WTC11 (cell line): ENCODE measurements around a stretch of chr15.

DNA sequence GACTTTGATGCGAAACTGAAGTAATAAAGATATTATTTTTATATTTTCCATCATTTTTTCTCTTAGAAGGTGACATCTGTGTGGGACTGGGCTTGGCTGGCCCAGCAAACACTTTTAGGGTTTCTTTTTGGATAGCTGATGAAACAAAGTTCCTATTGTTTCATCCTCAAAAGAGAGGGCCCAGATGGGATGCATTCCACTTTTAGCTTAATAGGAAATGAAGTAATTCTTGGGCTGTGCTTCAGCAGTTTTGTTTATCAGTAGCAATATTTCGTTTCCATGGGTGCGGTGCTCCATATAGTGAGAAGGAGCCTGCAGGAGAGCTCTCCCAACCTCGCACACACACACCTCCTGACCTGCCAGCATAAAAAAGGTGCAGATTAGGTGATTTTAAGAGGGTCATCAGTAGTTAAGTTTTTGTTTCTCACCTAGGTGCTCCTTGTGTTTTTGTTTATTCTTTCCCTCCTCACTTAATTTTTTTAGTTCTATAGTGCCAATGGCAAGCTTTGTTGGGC lies 147.5 kb downstream of the AKAP13 start:
- PRO-cap: no peak

- PRO-cap: no peak
These were observed 201.3 kb downstream of the AKAP13 start for GRCh38 chr15:85581392-85582443.

DNA sequence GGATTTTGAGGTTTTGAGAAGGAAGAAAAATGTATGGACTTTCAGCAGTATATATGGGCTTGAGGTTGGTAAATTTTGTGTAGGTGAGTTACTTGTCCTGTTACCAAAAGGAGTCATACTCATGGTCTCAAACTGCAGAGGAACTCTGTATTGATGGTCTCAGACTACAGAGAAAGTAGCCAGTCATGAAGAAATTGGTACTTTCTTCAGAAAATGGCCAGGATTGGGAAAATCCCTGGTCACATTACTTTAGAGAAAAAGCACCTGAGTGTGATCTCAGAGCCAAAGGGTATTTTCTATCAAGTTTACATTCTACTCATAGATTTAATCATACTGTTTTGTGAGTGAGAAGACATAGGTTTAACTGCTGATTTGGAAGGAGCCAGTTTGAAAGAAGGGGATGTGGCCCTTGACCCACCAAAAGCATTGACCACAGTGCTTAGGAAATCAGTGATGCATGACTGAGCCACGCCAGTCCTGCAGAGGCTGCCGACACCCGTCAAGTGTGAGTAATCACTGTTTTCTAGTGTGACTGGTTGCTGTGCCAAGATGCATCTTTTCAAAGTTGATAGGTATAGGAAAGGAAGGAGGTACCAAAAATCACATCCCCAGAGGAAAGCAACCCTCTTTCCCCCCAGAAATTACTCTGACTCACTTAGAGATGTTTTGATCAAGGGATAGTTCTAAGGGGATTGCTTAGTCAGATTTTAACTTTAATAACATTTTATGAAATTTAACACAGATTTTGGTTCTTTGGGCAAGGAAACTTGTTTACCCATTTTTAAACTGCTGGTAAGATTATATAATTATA lies 203.6 kb downstream of the AKAP13 start:
- PRO-cap: no peak

DNA sequence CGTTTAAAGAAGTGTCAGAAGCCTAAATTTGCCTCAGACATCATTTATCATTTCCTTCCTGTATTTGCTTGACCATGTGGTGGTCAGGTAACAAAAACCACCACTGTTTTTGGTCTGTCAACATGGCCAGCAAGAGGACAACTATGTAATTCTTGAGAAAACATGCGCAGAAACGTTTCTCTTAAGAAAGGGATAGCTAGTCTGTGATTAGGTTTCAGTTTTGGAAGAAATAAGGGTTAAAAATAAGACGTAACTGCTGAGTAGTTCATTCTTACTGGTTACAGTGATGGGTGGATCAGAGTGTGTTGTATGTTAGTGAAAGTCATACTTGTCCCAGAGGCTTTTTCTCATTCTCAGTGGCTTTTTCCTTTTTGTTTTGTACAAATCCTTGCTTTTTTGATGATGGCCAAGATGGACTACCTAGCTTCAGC lies 204.5 kb downstream of the AKAP13 start:
- PRO-cap: no peak

DNA sequence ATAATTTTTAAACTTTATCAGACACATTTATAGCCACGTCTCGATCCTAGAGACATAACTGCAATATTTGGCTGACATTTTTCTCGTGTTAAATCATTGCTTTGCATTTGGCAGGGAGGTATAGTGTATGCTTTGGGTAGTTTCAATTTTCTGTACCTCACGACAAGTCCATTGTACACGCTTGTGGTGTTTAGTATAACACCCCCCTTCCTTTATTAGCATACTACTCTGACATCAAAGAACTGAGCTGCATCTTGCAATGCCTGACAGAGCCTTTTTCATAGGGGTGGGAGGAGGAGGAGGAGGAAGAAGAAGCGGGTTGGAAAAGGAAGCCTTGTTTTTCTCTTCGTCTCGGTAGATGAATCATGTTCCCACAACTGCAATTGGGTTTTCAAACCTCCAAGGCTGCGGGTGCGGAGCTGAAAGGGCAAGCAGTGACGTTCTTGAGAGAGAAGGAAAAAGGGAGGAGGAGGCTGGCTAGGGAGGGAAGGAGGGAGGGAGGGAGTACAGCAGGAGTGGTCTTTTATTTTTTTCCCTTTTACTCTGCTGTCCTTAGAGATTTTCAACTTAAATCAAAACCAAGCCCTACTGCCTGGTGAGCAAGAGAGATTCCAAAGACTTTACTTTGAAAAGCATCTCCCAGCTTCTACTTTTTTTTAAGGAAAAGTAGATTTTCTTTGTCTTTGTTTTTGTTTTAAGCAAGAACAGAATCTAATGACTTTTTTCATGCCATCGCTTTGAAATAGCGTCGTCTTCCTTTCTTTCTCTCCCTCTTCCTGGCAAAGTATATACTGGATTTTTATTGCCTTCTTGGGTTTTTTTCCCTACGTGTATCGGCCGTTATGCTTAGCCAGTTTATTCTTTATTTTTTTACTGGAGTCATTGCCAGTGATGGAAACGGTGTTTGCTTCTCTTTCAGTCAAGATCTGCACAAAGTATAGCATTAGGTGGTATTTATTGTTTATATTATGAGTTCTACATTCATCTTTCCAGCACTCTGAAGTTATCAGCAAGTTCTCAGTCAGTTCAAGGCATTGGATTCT lies 175.5 kb downstream of the KLHL25 start:
- PRO-cap: no peak

- PRO-cap: no peak
These were observed 69.7 kb downstream of the KLHL25 start for GRCh38 chr15:85724832-85725590.

DNA sequence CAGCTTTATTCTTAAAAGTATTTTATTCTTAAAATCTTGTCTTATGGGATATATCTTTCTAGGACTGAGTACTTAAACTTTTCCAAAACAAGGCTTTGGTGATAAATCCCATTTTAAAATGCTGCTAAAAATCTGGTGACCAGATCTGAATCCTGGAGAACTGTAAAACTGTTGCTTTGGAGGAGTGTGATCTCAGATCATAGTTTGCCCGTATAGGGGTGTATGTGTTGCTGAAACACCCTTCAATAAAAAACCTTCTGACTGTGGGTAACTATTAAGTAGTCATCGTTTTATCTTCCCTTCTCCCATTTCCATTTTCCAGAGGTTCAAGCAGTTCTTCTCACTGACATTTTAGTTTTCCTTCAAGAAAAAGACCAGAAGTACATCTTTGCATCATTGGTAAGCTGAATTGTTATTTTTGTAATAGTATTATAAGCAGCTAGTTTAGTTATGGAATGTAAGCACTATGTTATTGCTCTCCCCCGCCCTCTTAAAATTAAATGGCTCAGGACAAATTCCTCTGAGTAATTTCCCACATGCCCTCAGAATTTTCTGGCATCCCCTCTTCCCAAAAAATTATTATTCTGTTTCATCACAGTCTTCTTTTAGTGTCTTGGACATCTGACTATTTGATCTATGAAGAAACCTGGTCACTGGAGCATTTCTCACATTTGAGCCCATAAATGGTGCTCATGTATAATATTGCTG lies 68.5 kb downstream of the KLHL25 start:
- PRO-cap: no peak

- PRO-cap: no peak
These were observed 33.8 kb downstream of the KLHL25 start for GRCh38 chr15:85760705-85761459.

DNA sequence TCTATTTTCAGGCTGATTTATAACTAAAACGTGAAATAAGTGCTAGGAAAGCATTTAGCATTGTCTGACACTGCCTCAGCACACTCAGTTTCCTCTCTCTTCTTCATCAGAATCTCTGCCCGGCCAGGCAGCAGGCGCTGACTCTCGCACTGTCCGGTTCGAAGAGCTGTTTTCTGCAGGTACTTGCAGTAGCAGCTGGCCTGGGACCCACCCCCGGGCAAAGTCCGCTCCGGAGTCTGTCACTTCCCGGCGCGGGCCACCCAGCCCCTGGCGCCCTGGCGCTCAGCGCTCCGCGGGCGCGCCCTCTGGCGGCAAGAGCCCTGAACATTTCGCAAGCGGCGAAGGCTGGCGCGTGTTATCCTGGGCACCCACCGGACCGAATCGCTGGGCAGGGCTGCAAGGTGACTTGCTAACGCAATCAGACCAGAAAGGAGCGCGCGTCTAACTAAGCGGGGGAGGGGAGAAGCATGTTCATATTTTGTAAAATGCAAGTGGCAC lies 45.8 kb upstream of the KLHL25 start:
- PRO-cap: no peak

GRCh38 chr15:87576321-87577275 lies 679.9 kb downstream of the NTRK3 start:
- PRO-cap: unidirectional peak, plus-strand start at chr15:87576929

DNA sequence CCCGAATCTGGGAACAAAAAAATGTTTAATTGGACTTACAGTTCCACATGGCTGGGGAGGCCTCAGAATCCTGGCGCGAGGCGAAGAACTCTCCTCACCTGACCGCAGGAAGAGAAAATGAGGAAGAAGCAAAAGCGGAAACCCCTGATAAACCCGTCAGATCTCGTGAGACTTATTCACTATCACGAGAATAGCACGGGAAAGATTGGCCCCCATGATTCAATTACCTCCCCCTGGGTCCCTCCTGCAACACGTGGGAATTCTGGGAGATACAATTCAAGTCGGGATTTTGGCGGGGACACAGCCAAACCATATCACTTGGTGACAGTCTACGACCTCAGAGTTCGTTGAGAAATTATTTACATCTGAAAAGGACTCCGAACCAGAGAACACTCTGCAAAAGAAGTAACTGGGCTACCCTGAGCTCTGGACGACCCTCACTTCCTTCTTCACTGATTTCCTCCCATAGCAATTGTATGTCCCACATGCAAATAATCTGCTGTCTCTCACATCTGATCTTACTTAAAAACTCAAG lies 552.7 kb downstream of the NTRK3 start:
- PRO-cap: no peak

DNA sequence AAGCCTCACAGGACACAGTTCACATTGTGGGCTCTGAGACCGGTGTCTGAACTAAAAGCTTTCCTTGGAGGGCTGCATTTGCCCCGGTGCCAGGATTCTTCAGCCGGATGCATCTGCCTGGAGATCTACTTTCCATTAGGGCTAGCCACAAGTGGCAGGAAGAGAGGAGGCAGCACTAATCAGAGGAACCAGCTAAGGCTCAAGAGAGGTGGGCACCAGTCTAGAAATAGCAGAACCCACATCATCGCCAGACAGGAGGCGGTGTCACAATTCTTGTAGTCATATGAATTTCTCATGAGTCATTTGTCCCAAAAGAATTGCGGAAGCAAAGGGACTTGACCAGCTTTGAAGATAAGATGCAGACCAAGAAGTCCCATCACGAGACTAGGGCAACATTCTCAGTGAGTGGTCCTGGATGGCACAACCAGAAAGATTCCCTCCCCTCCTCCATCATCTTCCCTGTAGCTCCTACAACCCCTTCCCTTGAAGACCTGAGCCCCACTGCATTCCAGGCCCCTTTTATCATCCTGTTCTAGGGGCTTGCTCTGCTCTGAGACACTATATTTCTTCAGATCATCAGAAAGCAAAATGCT lies 353.5 kb downstream of the NTRK3 start:
- PRO-cap: no peak

DNA sequence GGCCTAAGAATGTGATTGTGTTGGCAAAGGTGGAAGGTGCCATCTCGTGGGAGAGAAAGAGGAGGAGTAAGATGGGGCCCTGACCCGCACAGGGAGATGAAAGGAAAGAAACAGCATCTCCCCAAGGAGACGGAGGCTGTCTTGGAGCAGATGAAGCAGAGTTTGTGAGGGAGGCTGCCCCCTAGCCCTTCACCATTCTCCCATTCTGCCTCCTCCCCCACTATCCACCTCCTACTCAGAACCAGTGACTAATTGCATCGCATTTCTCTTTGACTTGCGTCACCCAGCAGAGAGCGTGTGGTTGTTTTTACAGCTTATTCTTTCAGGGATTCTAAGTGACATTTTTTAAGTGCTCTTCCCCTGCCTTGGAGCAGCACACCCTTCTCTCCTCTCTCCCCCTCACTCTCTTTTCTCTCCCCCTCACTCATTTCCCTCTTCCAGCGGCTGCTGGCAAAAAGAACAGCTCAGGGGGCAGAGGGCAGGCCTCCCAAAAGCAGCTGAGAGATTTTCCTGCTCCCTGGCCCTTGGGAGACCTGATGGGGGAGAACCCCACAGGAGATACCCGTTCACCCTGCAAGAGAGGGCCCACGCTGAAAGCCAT lies 91.9 kb downstream of the MRPL46 start:
- PRO-cap: no peak

GRCh38 chr15:88401525-88402395 lies 65.4 kb downstream of the MRPL46 start:
- PRO-cap: no peak

DNA sequence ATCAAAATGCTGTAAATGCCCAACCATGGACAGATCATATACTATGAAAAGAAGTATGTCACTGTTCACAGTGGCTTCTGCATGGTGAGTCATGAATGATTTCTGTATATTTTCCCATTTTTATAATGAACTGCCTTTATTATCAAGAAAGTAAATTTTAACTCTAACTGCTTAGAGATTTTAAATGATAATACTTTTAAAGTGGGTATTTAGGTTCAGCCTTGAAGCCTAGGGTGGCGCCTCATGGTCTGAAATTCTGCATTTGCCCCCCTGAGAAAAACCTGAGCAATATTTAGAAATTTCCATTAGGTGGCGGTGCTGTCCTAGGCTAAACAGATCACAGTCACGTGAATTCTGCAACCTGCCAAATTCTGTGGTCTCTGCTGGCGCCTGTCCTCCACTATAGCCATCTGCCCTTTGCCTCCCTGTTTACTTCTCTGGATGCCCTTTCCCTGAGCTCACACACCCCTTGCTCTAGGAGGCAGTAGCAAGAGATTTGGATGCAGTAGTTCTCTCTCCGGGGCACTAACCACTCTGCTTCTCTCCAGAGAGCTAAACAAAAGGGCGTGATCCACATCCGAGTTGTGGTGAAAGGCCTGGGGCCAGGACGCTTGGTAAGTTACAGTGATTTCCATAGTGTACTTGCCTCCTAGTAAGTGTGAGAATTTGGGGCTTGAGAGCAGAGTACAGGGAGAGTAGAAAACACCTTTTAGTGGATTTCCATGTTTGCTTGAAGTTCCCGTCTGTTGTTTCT lies 9.1 kb downstream of the MRPS11 start:
- PRO-cap: no peak

- PRO-cap: no peak
These were observed 6.3 kb downstream of the AEN start for GRCh38 chr15:88627441-88627822.

DNA sequence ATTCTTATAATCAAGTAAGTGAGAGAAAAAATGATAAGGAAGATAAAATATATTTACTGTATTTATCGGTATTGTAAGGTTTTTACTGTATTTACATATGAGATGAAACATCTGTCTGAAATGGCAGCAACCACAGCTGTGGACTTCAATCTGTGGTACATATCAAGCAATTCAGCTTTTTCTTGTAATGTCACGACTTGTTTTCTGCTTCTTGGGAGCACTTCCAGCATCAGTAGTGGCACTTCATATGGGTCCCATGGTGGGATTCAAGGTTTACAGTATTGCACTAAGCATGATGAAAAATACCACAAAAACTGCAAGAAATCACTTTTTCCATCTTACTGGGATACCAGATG lies 3.7 kb upstream of the ISG20 start:
- PRO-cap: no peak

DNA sequence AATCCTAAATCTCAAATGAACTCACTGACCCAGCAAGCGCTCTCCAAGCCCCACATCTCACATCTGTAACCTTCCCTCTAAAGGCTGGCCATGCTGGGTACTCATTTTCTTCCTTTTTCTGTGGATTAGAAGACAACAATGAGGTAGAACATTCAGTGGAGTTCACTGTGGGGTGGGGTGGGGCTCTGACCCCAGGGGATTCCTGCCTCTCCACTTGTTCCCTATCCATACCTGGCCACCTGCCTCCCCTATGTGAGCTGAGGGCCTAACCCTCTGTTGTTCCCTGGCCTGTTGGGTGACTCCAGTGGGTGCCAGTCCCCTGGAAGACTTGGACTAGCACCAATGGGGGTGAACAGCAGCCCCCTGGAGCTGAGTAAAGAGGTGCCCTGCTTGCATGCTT lies 8.2 kb downstream of the ACAN start:
- PRO-cap: no peak

DNA sequence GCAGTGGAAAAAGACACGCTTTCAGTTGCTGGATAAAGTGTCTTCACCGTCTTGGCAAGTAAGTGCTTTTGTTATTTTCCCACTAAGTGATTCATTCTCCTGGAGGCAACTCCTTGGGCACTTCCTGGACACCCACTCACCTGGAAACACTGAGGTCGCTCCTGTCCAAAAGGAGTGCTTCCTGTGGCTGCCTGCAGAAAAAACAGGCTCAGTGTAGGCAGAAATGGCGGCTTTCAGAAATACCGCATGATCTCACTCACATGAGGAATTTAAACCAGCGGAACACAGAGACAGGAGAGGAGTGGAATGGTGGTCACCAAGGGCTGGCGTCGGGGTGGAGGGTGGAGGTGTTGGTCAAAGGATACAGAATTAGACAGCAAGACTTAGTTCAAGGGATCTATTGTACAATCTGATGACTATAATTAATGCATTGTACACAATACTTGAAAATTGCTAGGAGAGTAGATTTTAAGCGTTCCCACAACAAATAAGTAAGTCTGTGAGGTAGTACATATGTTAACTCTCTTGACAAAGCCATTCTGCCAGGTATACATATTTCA lies 71.4 kb upstream of the ABHD2 start:
- PRO-cap: no peak

DNA sequence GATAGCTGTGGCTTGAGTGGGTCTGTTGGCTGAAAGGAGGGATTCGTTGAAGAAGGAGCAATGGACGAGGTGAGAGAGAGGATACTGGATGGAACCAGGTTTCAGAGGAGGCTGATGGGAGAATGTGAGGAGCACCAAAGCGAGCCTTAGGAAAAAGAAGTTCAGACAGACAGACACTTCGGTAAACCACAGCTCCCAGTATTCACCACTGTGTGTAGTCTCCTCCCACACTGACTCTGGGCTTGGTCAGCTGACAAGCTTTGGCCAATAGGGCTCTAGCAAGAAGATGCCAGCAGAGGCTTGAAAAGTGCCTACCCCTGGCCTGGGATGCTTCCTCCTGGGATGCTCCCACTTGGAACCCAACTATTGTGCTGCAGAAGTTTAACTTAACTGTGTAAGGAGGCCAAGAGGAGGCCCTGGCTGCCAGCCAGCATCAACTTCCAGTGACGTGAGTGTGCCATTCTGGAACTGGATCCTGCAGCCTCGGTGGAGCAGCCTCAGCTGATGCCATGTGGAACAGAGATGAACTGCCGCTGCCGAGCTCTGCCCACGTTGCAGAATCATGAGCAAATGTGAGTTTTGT lies 47.4 kb upstream of the ABHD2 start:
- PRO-cap: no peak